Neural progenitor cell (in vitro differentiated cells): ENCODE data around the genes CHMP2B, ZNF654 and CMSS1.

GRCh38 chr3:81816896-81817205 lies 55.4 kb upstream of the GBE1 start:
- RAMPAGE, long total RNA = no peak

- RAMPAGE, long total RNA = no peak
Observed at GRCh38 chr3:86683004-86683567, 307.9 kb downstream of the VGLL3 start.

DNA sequence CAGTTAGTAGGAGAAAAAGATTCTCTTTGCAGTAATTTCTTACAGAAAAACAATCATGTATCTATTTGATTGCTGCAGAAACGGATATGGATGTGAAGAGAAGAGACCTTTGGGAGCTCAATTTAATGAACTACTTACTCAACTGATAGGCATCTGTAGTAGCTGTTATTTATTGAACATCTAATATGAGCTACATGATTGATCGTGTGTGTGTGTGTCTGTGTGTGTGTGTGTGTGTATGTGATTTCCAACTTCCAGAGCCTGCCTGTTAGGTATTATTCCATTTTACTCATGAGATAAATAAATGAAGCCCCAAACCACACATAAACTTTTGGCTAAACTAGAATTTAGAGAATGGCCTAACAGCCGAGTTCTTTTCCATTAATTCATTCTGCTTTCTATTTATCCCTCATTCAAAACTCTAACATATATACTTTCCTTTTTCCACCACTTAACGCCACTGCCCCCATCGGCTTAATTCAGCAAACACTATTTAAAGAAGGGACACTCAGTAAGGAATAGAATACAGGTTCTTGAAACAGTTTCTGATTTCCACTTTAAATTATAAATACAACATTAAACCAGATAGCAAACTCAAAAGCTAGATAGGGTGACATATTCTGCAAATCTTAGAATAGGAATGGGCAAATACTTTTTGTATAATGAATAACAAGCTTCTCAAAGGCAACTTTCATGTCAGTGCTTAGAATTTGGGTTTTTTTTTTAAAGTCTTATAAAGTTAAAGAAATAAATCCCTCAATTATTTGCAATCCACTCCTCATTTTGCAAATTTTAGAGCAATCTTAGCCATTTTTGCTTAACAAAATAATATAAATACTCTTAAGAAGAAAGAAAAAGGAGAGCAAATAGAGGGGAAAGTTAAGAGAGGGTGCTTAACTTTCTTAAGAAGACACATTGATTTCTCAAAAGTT lies 47.9 kb downstream of the VGLL3 start:
- RAMPAGE, long total RNA = no peak

DNA sequence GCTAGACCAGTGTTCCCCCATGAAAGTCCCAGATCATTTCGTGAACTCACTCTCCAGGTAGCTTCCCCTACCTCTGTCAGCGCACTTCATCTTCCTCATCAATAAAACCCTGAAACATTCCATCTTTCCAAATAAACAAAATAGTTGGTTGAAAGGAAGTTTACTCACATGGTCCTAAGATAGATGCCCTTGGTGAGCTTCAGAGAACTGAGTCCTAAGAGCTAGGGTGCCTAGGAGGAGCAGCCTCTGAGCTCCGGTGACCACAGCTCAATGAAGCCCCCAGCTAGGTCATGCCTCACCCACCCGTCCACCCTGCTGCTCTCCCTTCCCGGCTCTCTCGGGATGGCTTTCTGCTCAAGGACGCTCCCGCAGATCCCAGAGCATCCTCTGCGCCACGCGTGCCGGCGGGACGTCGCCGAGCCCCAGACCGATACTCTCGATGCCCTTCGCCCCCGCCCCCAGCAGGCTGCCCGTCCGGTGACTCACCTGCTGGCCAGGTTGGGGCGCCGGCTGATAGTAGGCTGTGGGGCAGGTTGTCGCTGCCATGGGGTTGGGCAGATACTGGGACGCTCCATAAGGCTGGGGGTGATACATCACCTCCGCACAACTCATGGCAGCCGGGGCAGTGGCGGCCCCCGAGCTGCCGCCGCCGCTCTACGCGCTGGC lies 684 bp downstream of the VGLL3 start:
- RAMPAGE, long total RNA = no peak

DNA sequence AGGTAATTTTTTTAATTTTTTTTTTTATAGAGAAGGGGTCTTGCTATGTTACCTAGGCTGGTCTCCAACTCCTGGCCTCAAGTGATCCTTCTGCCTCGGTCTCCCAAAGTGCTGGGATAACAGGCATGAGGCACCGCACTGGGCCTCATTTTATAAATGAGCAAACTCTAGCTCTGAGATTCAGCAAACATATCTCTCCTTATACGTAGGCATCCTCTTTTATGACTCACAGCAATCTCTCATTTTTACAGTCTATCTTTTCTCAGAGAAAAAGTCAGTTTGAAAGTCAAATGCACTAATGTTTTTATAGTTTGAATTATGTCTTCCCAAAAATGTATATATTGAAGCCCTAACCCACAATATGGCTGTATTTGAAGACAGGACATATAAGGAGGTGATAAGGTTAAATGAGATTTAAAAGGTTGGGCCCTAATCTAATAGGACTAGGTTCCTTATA lies 1.2 kb upstream of the VGLL3 start:
- RAMPAGE, long total RNA = no peak

- RAMPAGE, long total RNA = start-site peak on the plus strand at chr3:87227307-87227335, 146 and 260 reads in 2 replicates
Observed at GRCh38 chr3:87226963-87228113, at the start of gene CHMP2B. CHMP2B (plus strand) TSS chr3:87227309.

DNA sequence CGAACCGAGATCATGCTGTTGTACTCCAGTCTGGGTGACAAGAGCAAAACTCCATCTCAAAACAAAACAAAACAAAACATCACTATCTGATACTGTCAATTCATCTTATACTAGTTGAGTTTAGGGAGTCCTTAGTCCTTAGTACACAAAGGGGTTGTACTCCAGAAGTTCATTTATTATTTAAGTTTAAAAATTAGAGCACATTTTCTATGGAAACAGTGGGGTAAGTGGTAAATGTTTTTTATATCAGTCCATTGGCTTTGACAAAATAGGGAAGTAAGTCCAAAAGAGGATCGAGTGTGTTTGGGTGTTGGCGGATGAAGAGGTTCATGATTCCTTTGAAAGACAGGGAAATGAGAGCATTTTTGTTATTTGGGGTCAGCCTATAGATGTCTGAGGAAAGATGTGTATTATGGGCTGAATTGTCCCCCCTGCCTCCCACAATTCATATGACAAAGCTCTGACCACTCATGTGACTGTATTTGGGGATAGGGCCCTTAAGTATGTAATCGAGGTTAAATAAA lies 9.7 kb downstream of the CHMP2B start:
- RAMPAGE, long total RNA = no peak

DNA sequence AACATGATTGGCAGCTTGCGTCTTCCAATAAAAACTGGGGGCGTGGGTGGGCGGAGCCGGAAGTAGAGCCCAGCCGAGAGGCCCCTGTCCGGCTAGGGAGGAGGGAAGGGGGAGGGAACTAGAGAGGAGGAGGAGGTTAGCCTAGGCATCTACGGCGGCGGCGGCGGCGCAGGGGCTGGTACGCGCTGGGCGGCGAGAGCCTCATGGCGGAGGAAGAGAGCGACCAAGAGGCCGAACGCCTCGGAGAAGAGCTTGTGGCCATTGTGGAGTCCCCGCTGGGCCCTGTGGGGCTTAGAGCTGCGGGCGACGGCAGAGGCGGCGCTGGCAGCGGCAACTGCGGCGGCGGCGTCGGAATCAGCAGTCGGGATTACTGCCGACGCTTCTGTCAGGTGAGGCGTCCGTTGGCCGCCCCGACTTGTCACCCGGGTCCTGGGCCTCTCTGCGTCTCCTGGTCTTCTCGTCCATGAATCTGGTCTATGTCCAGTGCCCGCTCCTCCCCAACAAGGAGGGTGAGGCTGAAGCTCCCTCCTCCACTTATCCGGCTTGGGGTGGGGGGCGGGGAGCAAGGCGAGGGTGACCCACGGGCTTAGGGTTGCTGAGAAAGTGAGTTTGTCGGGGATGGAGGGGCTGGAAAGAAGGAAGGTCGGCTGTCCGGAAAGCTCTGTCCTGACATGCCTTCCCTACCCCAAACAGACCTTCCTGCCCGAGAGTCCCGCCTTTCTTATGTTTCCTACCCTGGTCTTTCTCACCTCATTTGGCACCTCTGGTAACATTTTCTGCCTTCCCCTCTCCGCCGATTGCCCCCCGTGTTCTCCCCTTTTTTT lies at the start of gene ZNF654:
Gene ZNF654 (plus strand): TSS at position 139 of the 824 bp plus-strand sequence.
- RAMPAGE, long total RNA = no peak

- RAMPAGE, long total RNA = no peak
Observed at GRCh38 chr3:88099326-88099872, 40.3 kb downstream of the ZNF654 start.

GRCh38 chr3:88205527-88205756 lies 55.7 kb downstream of the C3orf38 start:
- RAMPAGE, long total RNA = no peak

DNA sequence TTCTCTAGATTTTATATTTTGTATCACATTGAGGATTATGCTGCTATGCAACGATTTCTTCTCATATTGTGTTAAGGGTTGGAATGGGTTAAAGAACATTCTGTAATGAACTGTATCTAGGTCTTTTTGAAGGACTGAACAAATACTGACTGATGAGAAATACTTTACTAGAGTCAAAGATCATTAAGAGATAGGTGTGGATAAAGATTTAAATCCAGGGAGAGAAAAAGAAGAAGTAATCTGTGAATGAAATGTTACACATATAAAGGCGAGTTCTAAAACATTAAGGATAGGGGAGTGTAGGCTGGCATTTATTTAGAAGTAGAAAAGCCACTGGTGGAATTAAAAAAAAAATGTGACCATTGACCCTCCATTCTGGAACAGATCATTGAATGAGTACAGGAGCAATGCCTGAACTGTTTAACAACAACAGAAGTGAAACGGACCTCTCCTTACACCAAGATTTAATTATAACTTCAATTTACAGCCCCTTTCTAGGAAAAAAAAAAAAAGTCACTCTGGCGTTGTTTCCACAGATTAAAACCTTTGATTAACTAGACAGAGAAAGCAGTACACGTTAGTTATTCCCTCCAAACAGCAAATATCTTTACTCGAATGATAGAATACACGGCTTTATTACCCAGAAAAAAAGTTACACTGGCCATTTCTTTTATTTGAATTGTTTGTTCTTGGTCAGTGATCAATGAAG lies 39.1 kb downstream of the PROS1 start:
- RAMPAGE, long total RNA = no peak

- RAMPAGE, long total RNA = no peak
Observed at GRCh38 chr3:94003430-94004067, 23.6 kb downstream of the ARL13B start.

DNA sequence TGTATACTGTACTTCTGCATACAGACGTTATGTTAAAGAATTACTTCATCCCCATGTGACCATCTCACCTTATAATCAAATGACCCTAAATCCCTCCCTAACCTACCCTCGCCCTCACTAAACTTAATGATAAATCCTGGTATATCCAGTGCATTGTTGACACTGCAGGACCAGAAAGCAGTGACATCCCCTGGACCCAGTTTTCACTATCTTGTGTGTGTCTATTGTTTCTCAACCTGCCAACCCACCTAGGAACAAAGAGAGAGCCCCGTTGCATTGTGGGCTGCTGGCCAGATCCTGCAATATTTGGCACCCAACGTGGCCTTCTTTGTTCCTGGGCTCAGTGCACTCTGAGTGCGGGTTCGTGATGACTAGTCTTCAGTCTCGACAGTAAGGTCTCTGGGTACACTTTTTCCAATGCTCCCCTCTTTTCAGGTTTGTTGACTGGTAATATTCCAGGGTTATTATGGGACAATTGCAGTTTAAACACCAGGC lies 584.9 kb downstream of the NSUN3 start:
- RAMPAGE, long total RNA = no peak

GRCh38 chr3:98164992-98165337 lies 1.5 kb upstream of the OR5H15 start:
- RAMPAGE, long total RNA = no peak

GRCh38 chr3:98567704-98568508 lies 25.5 kb downstream of the CPOX start:
- RAMPAGE, long total RNA = no peak

- RAMPAGE, long total RNA = no peak
Observed at GRCh38 chr3:98731899-98733013, 30.9 kb upstream of the ST3GAL6 start.

DNA sequence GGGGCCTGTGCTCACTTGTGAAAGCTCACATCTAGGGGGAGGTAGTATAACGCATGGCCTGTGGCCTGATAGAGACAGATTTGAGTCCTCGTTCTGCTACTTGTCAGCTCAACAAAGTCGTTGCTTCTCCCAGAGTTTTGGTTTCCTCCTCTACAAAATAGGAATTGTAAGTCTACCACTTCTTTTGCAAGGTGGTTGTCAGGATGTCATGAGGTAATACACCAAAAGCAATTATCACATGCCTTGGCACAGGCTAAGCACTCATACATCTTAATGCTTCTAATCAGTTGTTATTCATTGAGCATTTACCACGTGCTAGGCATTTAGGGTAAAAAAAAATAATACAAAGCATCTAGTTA lies 1.4 kb downstream of the ST3GAL6 start:
- RAMPAGE, long total RNA = no peak

DNA sequence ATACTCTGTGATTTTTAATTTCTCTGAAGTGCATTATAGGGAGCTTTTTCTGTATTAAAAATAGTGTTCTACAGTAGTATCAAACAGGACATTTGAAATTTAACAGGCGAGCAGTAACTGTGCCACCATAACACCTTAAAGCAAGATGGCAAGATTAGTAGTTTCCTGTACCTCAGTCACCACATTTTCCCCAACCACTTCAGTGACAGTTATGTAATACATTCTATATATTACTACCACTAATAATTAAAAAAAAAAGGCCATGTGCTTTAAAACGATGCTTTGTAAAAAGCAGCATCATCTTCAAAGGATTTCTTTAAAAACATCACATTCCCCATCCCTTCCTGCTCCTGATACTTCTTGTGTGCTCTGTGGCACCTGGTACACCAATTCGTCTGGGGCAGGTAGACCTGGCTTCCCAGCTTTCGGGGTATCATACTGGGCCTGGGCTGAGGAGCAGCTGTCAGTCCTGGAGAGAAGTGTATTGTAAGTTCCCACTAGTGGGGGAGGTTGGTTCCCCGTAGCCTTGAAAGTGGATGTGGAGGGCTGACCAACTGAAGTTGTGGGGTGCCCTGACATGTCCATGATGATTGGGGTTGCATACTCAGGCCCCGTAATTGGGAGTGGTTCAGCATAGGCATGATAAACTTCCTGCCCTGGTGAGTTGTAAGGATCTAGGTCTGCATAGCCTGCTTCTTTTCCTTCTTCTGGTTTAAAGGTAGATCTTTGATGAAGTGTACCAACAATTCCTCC lies 36.1 kb downstream of the ST3GAL6 start:
- RAMPAGE, long total RNA = no peak

GRCh38 chr3:99817641-99818566 lies at the start of gene CMSS1:
CMSS1 (plus strand) TSS chr3:99817862.
- RAMPAGE, long total RNA = start-site peak on the plus strand at chr3:99817836-99817896, 604 and 772 reads in 2 replicates

DNA sequence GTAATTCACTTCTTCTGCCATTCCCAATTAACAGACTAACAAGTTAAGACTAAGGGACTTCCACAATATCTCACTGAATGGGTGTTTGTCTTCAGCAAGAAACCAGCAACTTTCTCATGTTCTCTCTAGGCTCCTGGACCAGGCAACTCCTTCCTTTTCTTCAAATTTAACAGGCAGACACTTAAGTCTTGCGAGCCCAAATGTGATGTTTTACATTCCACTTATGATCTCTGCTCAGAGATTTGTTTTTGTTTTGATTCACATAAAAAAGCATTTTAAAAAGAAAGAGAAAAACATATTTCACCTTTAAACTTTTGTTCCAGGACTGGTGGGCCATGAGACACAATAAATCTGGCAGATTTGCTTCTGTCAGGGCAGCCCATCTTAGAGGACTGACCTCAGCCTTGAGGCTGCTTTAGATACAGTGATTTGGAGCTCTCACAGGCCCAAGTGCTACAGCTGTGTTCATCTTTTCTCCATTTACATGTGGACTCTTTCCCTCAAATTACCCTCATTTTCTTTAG lies 51.9 kb downstream of the CMSS1 start:
- RAMPAGE, long total RNA = no peak